WTC11 (cell line): ENCODE measurements around the genes PARD6B and DPM1.

- PRO-cap: no peak
Measured at GRCh38 chr20:50152103-50152817, 1.3 kb downstream of the PEDS1 start.

DNA sequence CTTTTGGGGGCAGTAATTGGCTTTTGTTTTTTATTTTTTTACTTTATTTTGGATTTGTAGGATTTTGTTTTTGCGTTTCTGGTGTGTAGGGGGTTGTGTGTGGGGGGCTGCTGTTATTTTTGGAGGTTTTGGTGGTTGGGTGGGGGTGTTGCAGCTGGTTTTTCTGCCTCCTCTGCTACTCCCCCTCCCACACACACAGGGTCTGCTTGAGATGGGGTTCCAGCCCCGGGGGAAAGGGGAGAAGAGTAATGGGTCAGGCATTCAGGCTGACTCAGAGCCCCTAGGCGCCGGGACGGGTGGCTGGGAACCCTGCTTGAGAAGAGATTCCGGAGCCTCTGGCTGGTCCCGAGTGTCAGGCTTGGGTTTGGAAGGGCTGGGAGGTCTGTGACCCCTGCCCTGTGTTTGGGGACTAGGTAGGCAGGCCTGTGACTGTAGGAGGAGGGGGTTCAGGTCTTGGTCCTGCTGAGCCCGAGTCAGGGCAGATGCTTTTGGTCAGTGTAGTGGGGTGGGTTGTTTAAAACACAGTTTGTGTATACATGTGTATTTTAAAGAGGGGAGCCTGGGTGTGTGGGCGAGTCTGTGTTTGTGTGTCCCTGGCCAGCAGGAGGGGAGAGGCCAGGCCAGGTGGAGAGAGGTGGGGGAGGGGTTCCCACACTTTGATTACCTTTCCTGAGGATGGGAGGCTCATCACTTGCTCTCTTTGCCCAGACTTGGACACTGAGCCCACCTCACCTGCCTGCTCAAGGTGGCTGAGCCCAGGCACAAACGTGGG lies 2.2 kb downstream of the CEBPB start:
- PRO-cap: no peak

- PRO-cap: no peak
Measured at GRCh38 chr20:50194444-50194891, 3.8 kb downstream of the CEBPB start.

DNA sequence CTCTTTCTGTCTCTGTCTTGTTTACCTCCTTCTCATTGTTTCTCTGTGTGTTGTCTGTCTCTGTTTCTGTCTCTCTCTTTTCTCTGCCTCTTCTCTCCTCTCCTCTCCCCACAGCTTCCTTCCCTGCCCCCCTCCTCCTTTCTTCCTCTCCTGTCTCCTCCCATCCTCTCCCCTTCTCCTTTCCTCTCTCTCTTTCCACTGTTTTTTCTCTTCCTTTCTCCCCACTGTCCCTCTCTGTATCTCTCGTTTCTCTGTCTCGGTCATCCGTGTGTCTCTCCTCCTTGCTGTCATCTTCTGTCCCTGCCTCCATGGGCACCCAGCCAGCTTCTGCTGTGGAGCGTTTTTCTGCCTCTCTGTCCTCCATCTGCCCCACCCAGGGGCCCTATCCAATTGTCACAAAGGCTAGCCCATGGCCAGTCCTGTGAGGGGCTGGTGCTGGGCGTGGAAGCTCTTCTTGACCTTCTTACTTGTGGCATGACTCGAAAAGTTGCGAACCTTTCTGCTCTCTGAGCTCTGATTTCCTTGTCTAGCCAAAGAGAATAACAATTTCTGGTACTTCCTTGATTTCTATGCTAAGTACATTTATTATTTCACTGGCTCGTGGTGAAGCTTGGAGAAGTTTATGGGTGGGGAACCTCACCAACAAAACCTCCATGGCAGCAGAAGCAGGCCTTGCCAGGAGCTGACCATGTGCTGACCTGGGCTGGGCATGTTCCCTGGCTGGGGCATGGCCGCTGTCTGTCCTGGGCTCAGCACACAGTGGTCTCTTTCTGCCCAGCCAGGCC lies 69.2 kb downstream of the CEBPB start:
- PRO-cap: no peak

- PRO-cap: no peak
Measured at GRCh38 chr20:50388679-50389159, 121.5 kb upstream of the PTPN1 start.

GRCh38 chr20:50400065-50400555 lies 110.1 kb upstream of the PTPN1 start:
- PRO-cap: no peak

GRCh38 chr20:50521282-50521790 lies 11.2 kb downstream of the PTPN1 start:
- PRO-cap: no peak

DNA sequence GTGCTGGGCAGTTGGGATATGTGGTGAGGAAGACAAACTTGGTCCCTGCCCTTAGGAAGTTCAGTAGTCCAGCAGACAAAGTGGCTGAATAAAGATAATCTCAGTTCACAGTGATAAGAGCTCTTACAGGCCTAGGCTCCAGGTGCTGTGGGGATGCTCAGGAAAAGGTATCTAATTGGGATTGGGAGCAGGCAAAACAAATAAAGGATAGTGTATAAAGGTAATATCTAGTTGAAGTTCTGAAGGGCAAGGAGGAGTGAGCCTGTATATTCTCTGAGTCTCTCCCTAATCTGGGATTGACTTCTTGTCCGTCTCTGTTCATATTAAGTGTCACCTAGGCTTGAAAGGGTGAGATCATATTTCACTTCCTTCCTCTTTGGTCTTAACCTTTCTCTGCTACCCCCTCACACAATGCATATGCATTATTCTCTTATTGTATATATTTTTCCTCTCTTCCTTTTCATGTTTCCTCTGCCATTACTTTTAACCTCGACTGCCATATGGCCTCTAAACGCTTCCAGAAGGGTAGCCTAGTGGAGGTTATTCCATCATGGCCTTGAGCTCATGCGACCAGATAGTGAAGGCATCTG lies 13.5 kb downstream of the PTPN1 start:
- PRO-cap: no peak

DNA sequence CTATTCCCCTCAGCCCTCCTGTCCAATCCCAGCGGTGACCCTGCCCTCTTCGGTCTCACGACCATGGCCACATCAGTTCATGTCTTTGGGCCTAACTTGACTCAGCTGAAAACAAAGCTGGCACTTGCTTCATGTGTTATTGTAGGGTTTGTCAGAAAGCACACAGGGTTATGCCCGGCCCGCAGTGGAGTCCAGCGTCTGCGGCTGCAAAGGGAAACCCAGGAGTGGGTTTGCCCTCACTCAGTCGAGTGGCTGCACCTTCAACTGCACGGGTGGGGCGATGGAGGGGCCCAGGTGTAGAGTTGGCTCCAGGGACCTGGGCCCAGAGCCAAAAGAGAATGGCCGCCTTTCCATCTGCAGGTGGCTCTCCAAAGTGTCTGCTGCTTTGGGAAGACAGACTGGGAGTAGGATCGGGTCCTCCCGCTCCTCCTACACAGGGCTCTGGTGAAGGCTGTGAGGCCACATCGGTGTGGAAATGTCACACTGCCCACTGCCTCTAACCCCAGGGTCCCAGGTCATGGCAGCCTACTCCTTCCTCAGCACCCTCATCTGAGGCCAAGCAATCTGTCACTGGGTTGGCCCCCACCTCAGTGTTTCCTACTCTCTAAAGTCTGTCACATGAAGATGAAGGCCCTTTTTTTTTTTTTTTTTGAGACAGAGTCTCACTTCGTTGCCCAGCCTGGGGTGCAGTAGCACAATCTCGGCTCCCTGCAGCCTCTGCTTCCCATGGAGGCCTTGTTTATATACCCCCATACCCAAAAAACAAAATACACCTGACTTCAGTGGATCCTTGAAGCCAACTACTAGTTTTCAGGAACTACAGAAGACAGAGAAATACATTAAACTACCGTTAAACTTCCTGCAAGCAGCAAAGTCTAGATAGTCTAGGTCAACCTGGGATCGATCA lies 80.3 kb downstream of the PTPN1 start:
- PRO-cap: no peak

GRCh38 chr20:50731239-50732210 lies at the start of gene PARD6B:
PARD6B (plus strand) TSS chr20:50731580.
- PRO-cap: bidirectional peak, plus-strand start at chr20:50731580, minus-strand start at chr20:50731062

GRCh38 chr20:50739287-50740263 lies 8.2 kb downstream of the PARD6B start:
- PRO-cap: no peak

DNA sequence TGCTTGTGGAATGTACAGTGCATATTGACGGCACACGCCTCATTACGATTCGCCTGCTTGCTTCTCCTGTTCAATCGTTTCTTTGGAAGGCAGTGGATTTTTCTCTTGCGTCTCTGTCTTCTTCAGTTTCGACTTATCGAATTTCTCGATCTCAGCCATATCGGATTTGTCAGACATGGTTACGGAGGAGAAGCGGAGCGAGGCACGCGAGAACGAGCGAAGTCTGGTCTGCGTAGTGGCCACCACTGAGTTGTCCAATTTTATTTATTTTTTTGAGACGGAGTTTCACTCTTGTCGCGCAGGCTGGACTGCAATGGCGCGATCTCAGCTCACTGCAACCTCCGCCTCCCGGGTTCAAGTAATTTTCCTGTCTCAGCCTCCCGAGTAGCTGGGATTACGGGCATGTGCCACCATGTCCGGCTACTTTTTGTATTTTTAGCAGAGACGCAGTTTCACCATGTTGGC lies 45.7 kb downstream of the BCAS4 start:
- PRO-cap: no peak

GRCh38 chr20:50958198-50958654 lies at the start of gene DPM1:
DPM1 (minus strand) TSS chr20:50958532.
- PRO-cap: bidirectional peak, plus-strand start at chr20:50958833, minus-strand start at chr20:50958532

DNA sequence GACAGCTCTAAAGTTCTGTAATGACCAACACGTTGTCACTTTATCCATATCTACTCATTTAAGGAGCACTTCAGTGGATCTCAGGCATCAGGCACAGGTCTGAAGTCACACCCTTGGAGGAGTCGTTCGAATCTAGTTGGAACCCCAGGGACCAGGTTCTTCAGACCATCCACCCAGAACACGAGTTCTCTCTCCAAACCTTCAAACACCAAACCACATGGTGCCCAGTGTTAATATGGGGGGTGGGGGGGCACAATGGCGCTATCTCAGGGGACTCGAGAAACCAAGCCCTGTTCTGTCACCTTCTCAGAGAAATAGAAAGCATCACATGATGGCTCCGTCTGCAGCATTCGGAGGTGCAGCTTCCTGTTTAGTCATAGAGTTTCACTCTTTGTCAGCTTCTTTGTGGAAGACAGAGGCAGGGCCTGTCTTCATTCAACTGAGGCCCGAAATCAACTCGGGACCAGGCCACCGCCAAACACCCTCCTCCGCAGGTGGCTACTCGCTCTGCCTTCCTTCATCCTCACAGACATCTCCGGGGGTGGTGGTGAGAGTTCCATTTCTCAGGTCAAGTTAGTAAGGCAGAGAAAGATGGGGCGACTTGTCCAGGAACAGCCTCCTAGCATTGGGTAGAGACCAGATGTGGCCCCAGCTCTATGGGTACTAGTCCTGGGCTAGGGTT lies 142.2 kb downstream of the NFATC2 start:
- PRO-cap: no peak

GRCh38 chr20:51412247-51412744 lies 130.2 kb downstream of the NFATC2 start:
- PRO-cap: no peak

- PRO-cap: no peak
Measured at GRCh38 chr20:51431946-51432673, 110.4 kb downstream of the NFATC2 start.

DNA sequence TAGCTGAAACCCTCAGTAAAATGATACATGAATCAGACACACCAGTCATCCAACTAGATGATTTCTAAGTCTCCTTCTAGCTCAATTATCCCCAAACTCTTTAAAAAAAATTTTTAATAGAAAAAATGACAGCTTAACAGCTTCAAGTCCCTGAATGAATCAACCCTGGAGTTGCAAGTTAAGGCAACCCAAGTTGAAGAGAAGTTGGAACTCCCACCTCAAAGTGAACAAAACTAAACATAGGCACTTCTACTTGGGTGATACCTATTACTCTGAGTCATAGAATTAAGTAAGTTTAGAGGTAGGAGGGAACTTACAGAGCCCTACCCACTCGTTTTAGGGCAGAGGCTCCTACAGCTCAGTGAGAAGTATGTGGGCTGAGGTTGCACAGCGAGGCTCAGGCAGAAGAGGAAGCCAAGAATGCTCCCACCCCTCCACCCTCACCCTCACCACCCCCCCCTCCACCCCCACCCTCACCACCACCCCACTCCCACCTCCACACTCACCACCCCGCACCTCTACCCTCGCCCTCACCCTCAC lies 42.3 kb downstream of the NFATC2 start:
- PRO-cap: no peak

- PRO-cap: no peak
Measured at GRCh38 chr20:51529773-51530283, 12.7 kb downstream of the NFATC2 start.

- PRO-cap: no peak
Measured at GRCh38 chr20:51570181-51571186, 28.0 kb upstream of the NFATC2 start.

DNA sequence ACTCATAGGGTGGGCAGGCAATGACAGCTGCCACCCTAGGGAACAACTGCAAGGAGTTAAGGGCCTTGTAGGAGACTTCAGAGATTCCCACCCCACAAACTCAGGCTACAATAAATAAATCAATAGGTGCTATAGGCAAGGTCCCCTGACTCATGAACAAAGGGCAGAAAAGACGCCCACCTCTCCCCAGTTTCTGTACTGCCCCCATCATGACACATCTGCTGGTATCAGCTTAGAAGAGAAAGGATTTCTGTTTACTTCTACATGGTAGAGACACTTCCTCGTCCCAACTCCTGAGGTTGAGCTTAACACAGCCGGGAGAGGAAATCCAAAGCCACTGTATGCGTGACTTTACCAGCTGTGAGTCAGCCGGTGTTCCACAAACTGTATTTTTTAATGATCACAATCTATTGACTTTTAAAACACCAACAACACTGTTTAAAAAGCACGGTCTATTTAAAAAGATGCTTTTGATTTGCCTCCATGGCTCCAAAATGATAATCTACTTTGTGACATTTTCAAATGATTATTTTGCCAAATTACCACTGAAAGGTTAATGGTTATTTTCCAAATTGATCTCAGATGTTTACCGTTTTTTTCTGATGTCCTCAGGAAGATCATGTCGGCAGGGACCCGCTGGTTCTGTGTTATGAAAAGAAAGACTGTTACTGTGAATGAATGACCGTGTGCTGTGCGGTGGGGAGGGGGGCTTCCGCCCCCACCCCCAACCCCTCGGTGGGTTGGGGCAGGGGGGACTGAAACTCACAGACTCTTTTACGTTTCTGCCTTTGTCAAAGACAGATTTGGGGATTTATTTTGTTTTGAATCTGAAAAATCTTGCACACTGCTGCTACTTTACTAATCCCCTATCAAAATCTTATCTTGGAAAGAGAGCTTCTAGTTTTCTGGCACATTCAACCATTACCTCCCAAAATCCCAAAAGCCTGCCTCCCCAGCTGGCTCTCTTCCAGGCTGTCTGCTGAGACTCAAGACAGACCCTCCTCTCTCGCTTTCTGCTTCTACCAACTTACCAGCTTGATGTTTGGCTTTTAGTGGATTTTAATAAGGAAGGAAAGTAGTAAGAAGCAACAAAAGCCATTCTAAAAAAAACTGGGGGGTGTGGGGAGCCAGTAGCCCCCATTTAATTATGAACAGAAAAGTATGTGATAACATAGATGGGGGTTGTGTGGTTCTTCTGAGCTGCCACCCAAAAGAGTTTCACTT lies 72.3 kb downstream of the ATP9A start:
- PRO-cap: no peak